ENCODE data around the genes PSRC1, SORT1 and PROK1.

- RRBS = no CpG with 5 or more reads among the region's 13 CpGs
These were observed 10.4 kb upstream of the CELSR2 start for GRCh38 chr1:109238543-109239766.

GRCh38 chr1:109282690-109283619 lies at the start of gene PSRC1:
TSS of gene PSRC1 (minus strand) at chr1:109283145.
- RRBS = no CpG with 5 or more reads among the region's 62 CpGs

DNA sequence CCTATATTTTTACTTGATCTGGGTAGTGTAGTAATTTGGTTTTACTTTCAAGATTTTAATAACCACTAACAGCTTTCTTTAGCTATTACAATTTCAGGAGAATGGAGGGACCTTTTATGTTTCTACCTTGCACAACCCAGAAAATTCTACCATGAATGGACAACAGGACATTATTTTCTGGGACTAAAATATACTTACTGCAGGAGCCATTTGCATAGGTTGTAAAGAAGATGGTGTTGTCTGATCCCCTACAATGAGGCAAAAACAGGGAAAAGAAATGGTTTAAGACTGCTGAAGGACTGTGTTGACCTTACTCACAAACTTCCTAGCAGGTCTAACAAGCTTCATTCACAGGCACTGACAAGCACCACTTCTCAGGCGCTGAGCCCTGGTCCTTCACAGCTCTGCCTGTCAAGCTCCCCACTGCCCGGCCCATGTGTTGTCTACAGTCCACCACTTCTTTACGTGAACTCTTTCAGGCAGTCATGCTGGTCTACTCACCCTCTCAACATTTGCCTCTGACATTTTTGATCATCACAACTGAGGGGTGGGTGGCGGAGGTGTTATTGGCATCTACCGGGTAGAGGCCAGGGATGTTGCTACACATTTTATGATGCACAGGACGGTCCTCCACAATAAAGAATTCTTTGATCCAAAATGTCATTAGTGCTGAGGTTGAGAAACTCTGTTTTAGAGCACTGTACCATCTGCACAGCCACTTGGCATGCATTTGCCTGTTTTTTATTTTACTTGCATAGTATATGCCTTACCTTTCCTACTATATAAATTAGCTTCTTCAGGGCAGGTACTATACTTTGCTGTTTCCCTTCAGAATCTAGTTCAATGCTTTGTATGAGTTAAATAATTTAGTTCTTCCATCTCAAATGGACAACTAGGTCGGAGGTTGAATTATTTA lies 40.7 kb upstream of the MYBPHL start:
- RRBS = no CpG with 5 or more reads among the region's 7 CpGs

DNA sequence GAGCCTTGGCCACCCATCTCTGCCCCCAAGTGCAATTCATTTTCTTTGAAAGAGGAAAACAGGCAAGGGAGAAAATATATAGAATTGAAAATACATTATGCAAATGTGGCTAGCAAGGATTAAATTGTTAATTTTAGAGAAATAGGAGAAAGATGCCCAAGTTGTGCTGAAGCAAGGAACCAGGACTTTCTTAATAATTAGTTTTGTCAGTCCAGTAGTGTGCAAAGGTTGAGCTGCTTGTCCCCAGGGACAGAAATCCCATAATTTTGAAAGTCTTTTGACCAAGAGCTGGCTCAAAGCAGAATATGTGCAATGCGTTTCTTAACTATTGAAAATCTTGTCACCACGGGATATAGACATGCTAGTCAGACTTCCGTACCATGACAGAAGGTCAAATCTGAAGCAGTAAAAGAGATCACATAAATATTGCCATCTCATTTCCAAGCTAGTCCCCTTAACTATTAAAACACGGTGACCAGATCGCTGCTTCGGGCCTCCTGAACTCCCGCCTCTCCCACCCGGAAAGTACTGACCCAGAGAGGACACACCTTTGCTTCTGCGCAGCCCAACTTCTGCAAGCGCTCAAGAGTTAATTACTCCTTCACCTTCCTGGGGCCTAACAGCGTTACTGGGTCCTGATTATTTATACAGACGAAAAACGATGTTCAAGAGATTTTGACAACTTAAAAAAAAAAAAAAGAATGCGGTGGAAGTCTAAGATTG lies 898 bp downstream of the SORT1 start:
- RRBS = no CpG with 5 or more reads among the region's 14 CpGs

- RRBS = 1% methylated on average over 62 of the region's 109 CpGs
These were observed at the start of gene SORT1 for GRCh38 chr1:109397524-109398407. TSS of gene SORT1 (minus strand) at chr1:109397918.

DNA sequence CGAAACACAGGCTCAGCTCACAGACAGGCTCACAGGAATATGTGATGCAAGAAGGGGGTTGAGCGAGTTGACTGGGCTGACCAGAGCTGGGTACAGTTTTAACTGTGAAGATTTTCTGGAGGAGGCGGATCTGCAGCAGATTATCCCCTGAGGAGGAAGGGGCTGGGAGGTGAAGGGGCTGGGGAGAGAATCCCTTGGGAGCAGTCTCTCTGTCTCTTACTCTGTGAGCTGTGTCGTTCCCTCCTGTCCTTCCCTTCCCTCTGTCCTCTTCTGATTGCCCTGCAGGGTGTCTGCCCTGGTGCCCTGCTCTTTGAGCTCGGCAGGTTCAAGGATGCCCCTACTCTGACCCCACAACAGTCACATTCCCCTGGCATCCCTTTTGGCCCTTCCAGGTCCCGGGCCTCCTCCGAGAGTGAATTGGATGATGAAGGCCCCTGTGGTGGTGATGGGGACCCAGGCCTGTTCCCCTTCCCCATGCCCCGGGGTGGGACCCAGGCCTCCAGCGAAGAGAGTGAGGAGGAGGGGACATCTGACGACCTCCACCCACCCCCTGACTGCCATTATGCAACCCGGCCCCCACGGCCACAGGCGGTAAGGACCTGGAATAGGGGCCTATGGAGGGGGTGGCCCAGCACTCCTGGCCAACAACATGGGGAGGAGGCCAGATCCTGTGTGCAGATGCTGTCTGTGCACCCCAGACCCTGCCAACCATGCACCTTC lies 4.2 kb upstream of the CYB561D1 start:
- RRBS = 82% methylated on average over 5 of the region's 13 CpGs

- RRBS = no CpG with 5 or more reads among the region's 13 CpGs
These were observed 13.1 kb downstream of the GNAT2 start for GRCh38 chr1:109606060-109606927.

- RRBS = no CpG with 5 or more reads among the region's 6 CpGs
These were observed 1.1 kb upstream of the EPS8L3 start for GRCh38 chr1:109764812-109765317.

- RRBS = no CpG with 5 or more reads among the region's 4 CpGs
These were observed 3.5 kb upstream of the EPS8L3 start for GRCh38 chr1:109767290-109767557.

DNA sequence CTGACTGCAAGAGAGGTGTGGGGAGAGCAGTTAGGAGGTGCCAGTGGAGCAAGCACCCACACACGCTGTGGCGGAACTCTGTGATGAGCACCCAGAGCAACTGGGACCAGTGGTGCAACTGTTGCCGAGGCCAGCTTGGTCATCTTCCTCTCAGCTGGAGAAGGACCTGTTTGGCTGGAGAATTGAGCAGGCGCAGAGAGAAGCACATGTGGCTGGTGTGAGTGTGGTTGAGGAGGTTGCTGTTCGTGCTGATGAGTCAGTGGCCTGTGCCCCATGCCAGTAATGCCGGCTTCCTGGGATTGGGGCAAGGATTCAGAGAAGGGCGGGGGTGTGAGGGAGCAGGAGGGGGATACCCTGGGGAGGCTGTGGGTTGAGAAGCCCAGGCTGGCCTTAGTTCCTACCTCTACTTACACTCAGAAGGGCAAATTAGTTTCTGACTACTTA lies 57.5 kb upstream of the EPS8L3 start:
- RRBS = no CpG with 5 or more reads among the region's 7 CpGs

- RRBS = no CpG with 5 or more reads among the region's 13 CpGs
These were observed 58.5 kb upstream of the EPS8L3 start for GRCh38 chr1:109821986-109822810.

- RRBS = no CpG with 5 or more reads among the region's 8 CpGs
These were observed 18.6 kb downstream of the CSF1 start for GRCh38 chr1:109929264-109929562.

GRCh38 chr1:109930636-109931799 lies 20.4 kb downstream of the CSF1 start:
- RRBS = no CpG with 5 or more reads among the region's 13 CpGs

- RRBS = no CpG with 5 or more reads among the region's 6 CpGs
These were observed 1.6 kb downstream of the AHCYL1 start for GRCh38 chr1:109985841-109986962.

DNA sequence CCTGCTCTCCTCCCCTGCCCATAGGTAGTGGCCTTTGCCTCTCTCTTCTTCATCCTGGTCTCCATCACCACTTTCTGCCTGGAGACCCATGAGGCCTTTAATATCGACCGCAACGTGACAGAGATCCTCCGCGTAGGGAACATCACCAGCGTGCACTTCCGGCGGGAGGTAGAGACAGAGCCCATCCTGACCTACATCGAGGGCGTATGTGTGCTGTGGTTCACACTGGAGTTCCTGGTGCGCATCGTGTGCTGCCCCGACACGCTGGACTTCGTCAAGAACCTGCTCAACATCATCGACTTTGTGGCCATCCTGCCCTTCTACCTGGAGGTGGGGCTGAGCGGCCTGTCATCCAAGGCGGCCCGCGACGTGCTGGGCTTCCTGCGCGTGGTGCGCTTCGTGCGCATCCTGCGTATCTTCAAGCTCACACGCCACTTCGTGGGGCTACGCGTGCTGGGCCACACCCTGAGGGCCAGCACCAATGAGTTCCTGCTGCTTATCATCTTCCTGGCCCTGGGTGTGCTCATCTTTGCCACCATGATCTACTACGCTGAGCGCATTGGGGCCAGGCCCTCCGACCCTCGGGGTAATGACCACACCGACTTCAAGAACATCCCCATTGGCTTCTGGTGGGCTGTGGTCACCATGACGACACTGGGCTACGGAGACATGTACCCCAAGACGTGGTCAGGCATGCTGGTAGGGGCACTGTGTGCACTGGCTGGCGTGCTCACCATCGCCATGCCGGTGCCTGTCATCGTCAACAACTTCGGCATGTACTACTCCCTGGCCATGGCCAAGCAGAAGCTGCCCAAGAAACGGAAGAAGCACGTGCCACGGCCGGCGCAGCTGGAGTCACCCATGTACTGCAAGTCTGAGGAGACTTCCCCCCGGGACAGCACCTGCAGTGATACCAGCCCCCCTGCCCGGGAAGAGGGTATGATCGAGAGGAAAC lies 13.1 kb downstream of the KCNC4 start:
- RRBS = no CpG with 5 or more reads among the region's 52 CpGs

GRCh38 chr1:110242837-110243762 lies 33.0 kb downstream of the KCNC4 start:
- RRBS = no CpG with 5 or more reads among the region's 14 CpGs

- RRBS = no CpG with 5 or more reads among the region's 1 CpG
These were observed 2.5 kb upstream of the RBM15 start for GRCh38 chr1:110336629-110337169.

DNA sequence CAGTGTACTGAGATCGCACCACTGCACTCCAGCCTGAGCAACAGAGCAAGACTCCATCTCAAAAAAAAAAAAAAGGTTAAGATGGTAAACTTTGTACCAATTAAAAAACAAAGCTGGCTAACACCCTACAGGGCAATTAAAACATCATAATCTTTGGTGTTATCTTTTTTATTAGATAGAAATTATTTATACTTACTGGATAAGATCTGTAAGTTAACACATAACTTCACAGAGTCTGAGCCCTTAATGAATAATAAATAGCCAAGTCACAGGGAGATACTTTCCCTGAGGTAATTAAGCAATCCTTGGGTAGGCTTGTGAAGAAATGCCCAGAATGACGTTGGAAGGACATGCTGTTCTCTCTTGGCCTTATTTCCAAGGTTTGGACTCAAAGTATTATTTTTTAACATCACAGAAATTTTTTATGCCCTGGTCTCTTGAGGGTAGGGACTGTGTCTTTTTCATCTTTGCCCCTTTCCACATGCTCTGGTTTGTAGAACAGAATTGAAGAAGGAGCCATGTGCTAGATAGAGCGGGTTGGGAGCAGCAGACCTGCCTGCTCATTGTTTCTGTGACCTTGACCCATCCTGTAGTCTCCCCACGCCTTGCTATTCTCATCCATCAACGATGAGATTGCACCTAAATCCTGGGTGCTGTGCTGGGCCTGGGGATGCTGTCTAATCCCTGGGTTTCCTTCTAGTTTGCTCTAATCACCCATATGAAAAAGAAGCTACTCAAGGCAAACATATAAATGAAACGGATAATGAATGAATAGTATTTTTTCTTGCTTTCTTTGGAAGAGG lies 17.2 kb upstream of the LAMTOR5 start:
- RRBS = no CpG with 5 or more reads among the region's 6 CpGs

DNA sequence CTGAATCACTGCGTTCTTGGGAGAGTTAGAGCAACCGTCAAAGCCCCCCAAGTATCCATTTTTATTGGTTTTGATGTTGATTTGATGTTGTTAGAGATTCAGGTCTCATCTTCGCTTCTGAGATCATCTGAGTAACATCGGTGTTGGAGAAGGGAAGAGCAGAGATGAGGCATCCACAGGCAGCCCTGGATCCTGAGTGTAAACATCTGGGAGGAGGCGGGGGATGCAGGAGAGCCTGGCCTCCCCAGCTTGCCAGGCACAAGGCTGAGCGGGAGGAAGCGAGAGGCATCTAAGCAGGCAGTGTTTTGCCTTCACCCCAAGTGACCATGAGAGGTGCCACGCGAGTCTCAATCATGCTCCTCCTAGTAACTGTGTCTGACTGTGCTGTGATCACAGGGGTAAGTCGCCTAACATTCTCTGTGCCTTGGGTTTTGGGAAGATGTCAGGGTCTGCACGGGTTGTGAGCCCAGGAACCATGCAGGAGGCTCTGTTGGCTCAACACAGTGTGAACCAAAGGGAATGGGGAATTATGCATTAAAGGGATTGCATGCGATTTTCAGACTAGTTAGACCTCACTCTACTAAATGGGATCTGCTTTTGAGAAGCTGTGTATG lies at the start of gene PROK1:
Gene PROK1, plus strand, starts transcription at position 259 of the 614 bp plus-strand sequence.
- RRBS = no CpG with 5 or more reads among the region's 12 CpGs

DNA sequence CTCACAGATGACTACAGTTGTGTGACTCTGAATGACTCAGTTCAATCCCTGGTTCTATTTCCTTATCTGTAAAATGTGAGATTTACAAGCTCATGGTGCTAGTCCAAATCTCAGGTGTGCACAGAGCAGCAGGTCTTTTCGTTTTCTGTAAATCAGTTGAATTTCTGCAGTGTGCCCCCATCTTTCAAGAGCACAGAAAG lies 26.3 kb downstream of the PROK1 start:
- RRBS = no CpG with 5 or more reads among the region's 1 CpG

Measured in GM12891 (cell line).